ENCODE measurements around the genes DOCK10, NYAP2 and MFF.

- PRO-cap, 4 experiments = no peak in any of the 4 experiments
- RAMPAGE, long total RNA, 2 experiments = no peak in any of the 2 experiments
- RRBS = no CpG with 5 or more reads among the region's 10 CpGs
Observed at GRCh38 chr2:223982374-223983052, 25.2 kb downstream of the MRPL44 start.

- PRO-cap, 4 experiments = no peak in any of the 4 experiments
- RAMPAGE, long total RNA, 2 experiments = no peak in any of the 2 experiments
- RRBS = no CpG with 5 or more reads among the region's 2 CpGs
Observed at GRCh38 chr2:224086649-224087159, 47.6 kb upstream of the SERPINE2 start.

GRCh38 chr2:224564598-224565178 lies 20.5 kb downstream of the CUL3 start:
- PRO-cap, 4 experiments = no peak in any of the 4 experiments
- RAMPAGE, long total RNA, 2 experiments = no peak in any of the 2 experiments
- RRBS = no CpG with 5 or more reads among the region's 2 CpGs

DNA sequence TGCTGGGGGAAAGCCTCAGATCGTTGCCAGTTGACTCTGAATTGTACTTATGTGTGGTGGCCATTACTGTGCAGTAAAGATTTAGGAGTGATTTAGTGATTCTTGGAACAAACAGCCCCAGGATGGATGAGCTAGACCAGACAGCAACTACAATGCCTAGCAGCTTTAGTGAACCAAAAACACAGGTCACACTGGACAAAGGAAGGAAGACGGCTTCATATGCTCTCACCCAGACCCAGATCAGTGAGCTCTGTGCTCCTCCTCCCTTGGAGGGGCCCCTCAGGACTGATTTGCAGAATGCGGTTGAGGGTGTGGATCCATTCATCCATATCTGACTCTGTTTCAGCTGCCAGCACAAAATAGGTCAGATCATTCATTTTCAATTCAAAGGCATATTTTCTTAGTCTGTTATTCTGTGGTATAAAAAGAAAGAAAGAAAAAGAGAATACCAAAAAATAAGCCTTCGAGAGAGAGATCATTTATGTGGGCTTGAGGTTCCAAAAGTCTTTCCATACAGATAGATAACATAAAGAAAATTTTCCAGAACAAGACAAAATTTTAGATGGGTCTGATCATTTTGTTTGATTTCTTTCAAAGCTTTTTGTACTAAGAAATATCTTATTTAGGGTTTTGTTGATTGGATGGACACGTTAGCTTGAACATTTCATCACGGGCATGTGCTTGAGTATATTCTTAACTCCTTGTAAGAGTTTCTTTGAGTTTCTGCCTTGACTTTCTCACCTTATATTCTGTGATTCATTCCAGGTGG lies 159.8 kb upstream of the CCDC195 start:
- PRO-cap, 4 experiments = no peak in any of the 4 experiments
- RAMPAGE, long total RNA, 2 experiments = start-site peak on the minus strand in 1 of 2 experiments, centred at position 401 of the sequence, 7 reads per replicate
- RRBS = no CpG with 5 or more reads among the region's 6 CpGs

GRCh38 chr2:224944401-224944768 lies 97.9 kb downstream of the DOCK10 start:
- PRO-cap, 4 experiments = no peak in any of the 4 experiments
- RAMPAGE, long total RNA, 2 experiments = no peak in any of the 2 experiments
- RRBS = no CpG with 5 or more reads among the region's 4 CpGs

- PRO-cap, 4 experiments = peak in 3 of 4 experiments; most common minus-strand start chr2:224947050 (in 3)
- RAMPAGE, long total RNA, 2 experiments = start-site peak on the minus strand in 1 of 2 experiments, at chr2:224946905-224947102 at its widest, 20 reads per replicate
- RRBS = no CpG with 5 or more reads among the region's 10 CpGs
Observed at GRCh38 chr2:224946698-224947554, 95.3 kb downstream of the DOCK10 start.

- PRO-cap, 4 experiments = no peak in any of the 4 experiments
- RAMPAGE, long total RNA, 2 experiments = no peak in any of the 2 experiments
- RRBS = no CpG with 5 or more reads among the region's 9 CpGs
Observed at GRCh38 chr2:224997644-224998187, 44.6 kb downstream of the DOCK10 start.

DNA sequence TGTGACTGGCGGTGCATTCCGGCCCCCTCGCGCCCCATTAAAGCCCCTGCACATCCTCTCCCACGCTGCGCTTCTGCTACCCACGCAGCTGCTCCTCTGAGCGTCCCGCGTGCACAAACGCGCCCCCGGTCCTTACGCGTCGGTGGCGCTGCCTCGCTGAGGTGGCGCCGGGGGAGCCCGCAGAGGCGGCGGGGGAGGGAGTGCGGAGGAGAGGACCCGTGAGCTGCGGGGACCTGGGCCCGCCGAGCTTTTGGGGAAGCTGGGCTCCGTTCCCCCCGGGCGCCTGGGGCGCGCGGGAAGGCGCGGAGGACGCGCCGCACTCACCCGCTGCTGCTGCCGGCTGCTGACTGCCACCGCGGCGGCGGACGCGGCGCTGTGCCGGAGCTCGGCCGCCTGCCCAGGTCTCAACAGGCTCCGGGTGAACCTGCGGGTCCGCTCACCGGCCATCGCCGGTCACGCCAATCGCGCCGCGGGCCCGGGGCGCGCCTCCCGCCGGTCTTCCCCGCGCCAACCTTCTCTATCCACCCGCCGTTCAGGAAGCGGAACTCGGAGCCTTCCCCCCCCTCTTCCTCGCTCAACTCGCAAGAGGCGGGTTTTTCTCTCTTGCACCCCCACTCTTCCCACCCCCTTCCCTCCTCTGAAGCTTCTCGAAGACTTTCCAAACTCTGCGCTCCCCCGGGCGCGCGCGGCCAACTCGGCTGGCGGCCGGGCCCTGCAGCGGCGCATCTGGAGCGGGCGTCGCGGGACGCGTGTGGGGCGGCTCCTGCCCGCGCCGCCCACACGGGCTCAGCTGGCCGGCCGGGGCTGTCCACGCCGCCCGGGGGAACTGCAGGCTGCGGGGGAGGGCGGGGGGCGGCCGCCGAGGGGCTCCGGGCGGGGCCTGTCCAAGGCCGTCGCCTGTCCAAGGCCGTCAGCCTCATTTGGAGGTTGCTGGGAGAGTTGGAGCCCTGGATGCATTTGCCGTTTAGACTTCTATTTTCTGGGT lies at the start of gene DOCK10:
Gene DOCK10 (minus strand): TSS at position 541 of the 985 bp plus-strand sequence.
- PRO-cap, 4 experiments = peak in 3 of 4 experiments; most common plus-strand start position 182 of the sequence (in 2); most common minus-strand start position 728 of the sequence (in 3)
- RAMPAGE, long total RNA, 2 experiments = no peak in any of the 2 experiments
- RRBS = 2% methylated on average over 62 of the region's 115 CpGs

DNA sequence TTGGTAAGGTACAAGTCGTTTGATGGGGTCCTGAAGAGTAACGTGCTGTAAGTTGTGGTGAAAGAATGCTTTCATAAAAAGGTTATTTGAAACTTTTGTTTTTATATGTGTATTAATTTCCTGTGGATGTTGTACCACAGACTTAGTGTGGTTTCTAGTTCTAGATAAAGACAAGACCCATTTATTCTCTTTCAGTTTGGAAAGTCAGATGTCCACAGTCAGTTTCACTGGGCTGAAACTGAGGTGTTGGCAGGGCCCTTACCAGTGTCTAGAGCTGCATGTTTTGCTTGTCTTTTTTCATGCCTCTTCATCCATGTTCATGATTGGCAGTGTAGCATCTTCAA lies 22.1 kb upstream of the DOCK10 start:
- PRO-cap, 4 experiments = no peak in any of the 4 experiments
- RAMPAGE, long total RNA, 2 experiments = no peak in any of the 2 experiments
- RRBS = no CpG with 5 or more reads among the region's 2 CpGs

DNA sequence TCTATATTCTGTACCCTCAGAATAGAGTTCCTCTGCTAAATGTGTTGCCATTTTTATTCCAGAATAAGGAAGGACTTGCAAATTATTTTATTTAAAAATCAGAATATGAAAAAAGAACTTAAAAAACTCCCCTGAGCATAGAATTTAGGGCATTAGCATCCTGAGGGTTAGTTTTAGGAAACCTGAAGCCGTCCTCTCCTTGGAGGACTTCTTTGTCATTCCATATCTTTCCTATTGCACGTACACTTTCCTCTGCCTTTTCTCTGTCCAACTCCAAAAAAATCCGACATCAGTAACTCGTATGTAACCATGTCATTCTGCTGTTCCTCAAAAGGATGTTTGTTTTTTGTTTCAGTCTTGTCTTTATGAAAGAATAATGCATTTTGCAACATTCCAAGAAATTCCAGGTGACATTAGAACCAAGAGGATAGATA lies 38.0 kb upstream of the NYAP2 start:
- PRO-cap, 4 experiments = no peak in any of the 4 experiments
- RAMPAGE, long total RNA, 2 experiments = no peak in any of the 2 experiments
- RRBS = no CpG with 5 or more reads among the region's 4 CpGs

GRCh38 chr2:225399476-225399933 lies at the start of gene NYAP2:
TSS of gene NYAP2 (plus strand) at chr2:225399710.
- PRO-cap, 4 experiments = no peak in any of the 4 experiments
- RAMPAGE, long total RNA, 2 experiments = no peak in any of the 2 experiments
- RRBS = no CpG with 5 or more reads among the region's 5 CpGs

GRCh38 chr2:225462839-225463305 lies 63.4 kb downstream of the NYAP2 start:
- PRO-cap, 4 experiments = no peak in any of the 4 experiments
- RAMPAGE, long total RNA, 2 experiments = no peak in any of the 2 experiments
- RRBS = no CpG with 5 or more reads among the region's 2 CpGs

- PRO-cap, 4 experiments = no peak in any of the 4 experiments
- RAMPAGE, long total RNA, 2 experiments = no peak in any of the 2 experiments
- RRBS = no CpG with 5 or more reads among the region's 4 CpGs
Observed at GRCh38 chr2:226002279-226002833, 602.8 kb downstream of the NYAP2 start.

DNA sequence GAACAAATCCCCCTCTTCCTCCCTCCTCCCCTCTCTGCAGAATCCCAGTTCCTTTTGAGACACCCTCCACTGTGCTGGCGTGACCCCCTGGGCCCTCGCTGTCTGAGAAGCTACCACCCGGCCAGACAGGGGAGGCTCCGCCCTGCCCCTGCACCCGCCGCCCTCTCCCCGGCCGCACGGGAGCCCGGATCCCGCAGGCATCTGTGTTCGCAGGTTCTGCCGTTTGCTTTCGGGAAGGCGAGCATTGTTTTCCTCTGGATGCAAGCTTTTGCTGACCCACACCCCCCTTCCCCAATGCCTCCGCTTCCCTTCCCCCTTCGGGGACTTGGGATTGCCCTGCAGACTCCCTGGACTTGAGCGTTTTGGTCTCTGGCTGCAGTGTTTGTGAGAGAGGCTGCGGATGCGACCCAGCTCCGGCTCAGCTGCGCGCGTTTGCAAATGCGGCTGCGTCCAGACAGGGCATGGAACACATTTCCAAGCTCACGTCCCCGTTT lies 631.6 kb downstream of the NYAP2 start:
- PRO-cap, 4 experiments = peak in 4 of 4 experiments; most common plus-strand start position 378 of the sequence (in 4); most common minus-strand start position 384 of the sequence (in 4)
- RAMPAGE, long total RNA, 2 experiments = no peak in any of the 2 experiments
- RRBS = under 1% methylated on average over 5 of the region's 28 CpGs

- PRO-cap, 4 experiments = no peak in any of the 4 experiments
- RAMPAGE, long total RNA, 2 experiments = no peak in any of the 2 experiments
- RRBS = no CpG with 5 or more reads among the region's 5 CpGs
Observed at GRCh38 chr2:226466144-226467120, 333.2 kb downstream of the IRS1 start.

DNA sequence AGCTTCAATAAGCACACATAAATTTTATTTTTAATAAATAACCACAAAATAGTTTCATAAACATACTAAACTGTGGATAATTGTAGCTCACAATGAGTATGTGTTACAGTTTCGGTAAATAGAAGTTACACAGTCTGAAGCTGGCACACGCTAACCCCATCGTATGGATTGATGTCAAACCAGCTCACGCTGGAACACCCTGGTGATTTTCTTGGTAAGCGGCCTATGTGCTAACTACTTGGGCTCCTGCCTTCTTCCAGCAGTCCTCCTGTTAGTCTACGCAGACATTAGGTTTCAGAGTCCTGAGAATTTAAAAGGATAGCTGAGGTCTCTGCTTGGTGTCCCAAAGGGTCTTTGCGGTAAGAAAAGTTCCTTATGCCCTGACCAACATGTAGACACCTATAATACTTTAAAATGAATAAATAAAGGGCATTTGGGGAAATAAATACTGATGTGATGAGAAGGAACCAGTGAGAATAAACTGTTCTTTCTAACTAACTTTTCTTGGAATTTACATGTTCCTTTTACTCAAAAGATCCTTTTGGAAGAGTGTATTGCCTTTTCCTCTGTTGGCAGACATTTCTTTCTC lies 322.3 kb downstream of the IRS1 start:
- PRO-cap, 4 experiments = no peak in any of the 4 experiments
- RAMPAGE, long total RNA, 2 experiments = no peak in any of the 2 experiments
- RRBS = no CpG with 5 or more reads among the region's 7 CpGs

DNA sequence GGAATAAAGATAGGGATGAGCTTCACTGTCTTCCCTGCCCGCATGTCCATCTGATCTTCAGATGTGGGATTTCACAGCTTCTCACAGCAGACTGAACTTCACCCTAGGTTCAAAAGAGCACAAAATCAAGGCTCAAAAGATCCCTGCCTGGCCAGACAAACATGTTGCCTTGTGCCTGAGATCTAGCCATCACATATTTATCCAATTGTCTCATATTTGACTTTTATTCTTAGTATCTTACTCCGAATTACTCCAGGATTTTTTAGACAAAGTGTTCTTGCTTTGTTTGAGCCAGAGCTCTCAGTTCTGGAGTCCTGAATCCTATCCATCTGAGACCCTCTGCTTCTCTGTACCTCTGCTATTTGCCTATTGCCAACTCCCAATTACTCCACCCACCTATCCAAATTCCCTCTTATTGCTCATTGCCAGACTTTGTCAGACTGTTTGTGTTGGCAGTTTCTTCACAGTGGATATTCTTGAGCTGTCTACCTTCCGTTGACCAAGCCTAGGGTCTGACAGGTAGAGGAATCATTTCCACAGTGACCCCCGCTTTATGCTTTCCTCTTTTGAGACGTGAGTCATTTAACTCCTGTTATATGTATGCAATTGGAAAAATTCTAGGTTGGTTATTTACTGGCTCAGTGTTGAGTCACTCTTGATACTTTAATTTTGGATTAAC lies 187.9 kb downstream of the IRS1 start:
- PRO-cap, 4 experiments = no peak in any of the 4 experiments
- RAMPAGE, long total RNA, 2 experiments = no peak in any of the 2 experiments
- RRBS = no CpG with 5 or more reads among the region's 5 CpGs

GRCh38 chr2:226796518-226797172 lies 3.0 kb downstream of the IRS1 start:
- PRO-cap, 4 experiments = peak in 1 of 4 experiments; most common plus-strand start chr2:226797105 (in 1); most common minus-strand start chr2:226796716 (in 1)
- RAMPAGE, long total RNA, 2 experiments = no peak in any of the 2 experiments
- RRBS = no CpG with 5 or more reads among the region's 20 CpGs

DNA sequence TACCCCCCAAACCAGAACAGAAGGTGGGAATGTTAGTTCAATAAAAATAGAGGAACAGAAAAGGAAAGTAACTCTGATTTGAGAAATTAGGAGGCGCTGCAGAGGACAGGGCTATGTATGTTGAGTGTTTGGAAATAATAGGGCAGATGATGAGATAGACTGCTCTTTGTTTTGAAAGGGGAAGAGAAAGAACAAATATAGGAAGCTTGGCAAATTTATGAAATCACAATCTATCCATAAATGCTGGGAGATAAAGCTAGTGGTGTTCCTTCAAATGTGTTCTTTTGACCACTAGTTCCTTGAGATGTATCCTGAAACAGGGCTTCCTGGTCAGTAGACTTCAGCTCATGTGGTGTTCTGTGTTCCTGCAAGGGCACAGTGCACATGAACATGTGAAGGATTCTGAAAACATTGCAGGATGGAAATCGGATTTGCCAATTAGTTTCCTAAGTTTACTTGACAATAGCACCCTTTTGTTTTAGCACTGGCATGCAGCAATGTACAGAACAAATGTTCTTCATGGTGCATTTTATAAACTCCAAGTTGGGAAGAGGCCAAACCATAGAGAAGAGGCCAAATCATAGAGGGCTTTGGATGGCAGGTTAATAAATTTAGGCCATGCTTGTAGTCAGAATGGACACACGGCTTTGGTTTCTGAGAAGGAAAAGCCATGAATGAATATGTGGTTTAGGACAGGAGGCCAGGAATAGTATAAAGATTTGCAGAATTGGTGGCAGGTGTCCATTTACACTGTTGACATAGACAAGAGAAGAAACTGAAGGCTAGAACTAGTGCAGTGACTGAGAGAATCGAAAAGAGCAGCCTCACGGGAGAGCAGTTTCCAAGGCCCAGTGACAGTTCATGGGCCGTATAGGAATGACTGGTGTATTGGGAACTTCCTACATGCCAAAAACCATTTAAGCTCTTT lies 39.9 kb downstream of the RHBDD1 start:
- PRO-cap, 4 experiments = no peak in any of the 4 experiments
- RAMPAGE, long total RNA, 2 experiments = no peak in any of the 2 experiments
- RRBS = no CpG with 5 or more reads among the region's 6 CpGs

GRCh38 chr2:227324955-227325530 lies at the start of gene MFF:
TSS of gene MFF (plus strand) at chr2:227325251.
- PRO-cap, 4 experiments = peak in 4 of 4 experiments; most common plus-strand start chr2:227325287 (in 4); most common minus-strand start chr2:227325144 (in 2)
- RAMPAGE, long total RNA, 2 experiments = start-site peak on the plus strand in 1 of 2 experiments, at chr2:227325268-227325292 at its widest, 522 reads per replicate
- RRBS = 2% methylated on average over 10 of the region's 48 CpGs